Pericardium fibroblast (primary cell): Measurements from ENCODE around the genes FAM166C and RBKS.

GRCh38 chr2:26562105-26562684 is at the start of gene FAM166C:
Gene FAM166C (plus strand): TSS chr2:26562587.
- RAMPAGE, long total RNA, result no peak

DNA sequence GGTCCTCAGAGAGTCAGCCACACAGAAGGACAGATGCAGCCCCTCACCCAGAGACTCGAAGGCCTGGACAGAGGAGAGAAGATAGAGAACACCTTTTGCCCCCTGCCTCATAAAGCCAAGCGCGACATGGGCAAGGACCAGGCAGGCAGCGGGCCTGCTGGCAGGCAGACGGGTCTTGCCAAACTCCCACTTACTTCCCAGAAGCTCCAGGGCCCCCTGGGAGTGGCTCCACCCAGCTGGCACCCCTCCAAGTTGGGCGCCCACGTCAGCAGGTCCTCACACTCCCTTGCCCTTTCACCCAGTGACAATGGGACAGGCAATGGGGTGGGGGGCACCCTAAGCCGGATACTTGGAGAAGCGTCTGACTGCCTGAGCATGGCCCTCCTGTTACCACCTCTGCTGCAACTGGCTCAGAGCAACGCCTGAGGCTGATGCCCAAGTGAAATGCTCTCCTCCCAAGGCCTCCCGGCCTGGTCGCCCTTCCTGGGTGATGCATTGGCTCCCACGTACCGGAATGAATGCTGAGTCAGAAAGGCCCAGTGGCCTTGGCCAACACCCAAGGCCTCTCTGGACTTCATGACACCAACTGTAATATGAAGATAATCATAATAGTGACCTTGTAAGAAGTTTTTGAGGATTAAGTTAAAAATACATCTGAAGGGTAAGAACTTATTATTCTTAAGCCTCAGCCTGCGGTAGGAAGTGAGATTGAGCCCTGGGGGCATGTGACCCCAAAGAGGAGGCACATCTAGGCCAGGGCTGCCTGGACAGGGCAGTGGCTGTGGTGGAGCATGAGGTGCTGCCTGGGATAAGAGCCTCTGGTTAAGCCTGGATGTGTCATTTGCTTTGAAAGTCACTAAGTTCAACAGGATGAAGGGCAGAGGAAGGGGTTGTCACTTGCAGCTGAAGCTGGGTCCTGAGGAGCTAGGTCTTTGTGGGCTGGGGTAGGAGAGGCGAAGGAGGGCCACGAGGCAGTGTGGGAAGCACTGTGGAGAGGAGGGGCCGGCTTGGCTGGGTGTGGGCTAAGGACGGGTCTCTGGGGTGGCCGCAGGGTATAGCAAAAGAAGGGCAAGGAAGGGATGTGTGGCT is 31.7 kb downstream of the KCNK3 start:
- RAMPAGE, long total RNA, result no peak

GRCh38 chr2:26736447-26736865 is 27.6 kb upstream of the SLC35F6 start:
- RAMPAGE, long total RNA, result no peak

GRCh38 chr2:26763045-26763387 is 1.1 kb upstream of the SLC35F6 start:
- RAMPAGE, long total RNA, result no peak

- RAMPAGE, long total RNA, result no peak
These were observed 7.3 kb downstream of the SLC35F6 start for GRCh38 chr2:26771281-26771948.

- RAMPAGE, long total RNA, result no peak
These were observed 7.0 kb downstream of the AGBL5 start for GRCh38 chr2:27058519-27058718.

DNA sequence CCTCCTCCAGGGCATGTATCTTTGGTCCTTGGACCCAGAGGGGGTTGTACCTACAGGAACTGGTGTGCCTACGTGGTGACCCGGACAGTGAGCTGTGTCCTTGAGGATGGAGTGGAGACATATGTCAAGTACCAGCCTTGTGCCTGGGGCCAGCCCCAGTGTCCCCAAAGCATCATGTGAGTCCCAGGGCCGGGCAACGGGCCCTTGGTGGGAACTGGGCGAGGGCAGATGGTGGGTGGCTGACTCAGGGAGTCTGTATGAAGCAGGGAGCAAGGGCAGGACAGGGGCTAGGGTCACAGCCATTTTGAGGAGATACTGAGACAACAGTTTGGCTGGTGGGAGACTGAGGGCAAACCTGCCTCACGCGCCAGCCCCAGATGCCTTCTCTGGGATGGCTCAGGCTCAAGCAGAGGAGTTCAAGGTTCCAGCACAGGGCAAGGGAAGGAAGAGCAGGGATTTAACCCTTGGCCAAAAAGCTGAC is 1.7 kb downstream of the EMILIN1 start:
- RAMPAGE, long total RNA, result no peak

DNA sequence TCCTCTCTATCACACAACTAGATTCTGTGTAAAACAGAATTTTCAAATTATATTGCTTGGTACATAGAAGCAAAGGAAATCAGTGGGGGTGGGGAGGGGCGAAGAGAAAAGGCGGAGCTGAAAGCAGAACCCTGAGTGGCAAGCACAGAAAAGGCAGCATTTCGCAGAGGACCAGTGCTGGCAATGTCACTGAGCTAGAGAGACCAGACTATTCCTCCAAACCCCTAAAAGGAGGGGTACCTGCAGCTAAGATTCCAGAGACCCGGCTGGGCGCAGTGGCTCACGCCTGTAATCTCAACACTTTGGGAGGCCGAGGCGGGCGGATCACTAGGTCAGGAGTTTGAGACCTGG is 5.3 kb downstream of the UCN start:
- RAMPAGE, long total RNA, result no peak

DNA sequence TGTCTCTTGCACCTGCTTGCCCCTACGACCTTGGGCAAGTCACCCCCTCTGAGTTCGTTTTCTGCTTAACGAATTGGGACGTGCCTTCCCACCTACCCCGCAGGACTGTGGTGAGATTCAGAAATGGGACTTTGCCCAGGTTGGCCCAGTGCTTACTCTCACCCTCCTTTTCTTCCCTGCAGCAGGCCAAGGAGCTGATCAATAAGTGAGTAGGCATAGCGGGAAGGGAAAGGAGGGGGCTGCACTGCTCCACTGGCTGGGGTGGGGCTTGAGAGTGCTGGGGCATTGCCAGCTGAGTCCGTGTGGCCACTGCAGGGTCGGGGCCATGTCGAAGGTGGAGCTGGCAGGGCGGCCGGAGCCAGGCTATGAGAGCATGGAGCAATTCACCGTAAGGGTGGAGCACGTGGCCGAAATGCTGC is 2.3 kb downstream of the UCN start:
- RAMPAGE, long total RNA, result no peak

DNA sequence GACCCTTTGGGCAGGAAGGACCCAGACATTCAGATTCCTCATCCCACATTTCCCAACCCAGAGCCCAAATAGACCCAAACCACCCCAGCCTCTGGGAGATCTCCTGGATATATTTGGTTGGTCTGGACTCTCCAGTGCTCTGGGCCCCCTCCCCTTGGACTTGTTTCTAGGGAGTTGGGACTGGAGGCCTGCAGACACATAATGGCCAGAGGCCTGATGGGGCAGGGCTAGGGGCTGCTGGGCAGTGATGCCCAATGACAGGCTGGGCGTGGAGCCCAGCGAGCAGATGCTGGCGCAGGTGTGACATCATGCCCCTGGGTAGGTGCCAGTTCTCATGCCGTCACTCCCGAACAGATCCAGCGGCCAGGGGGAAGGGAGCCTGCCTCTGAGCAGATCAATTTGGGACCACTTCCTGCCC is 6.3 kb downstream of the MPV17 start:
- RAMPAGE, long total RNA, result no peak

DNA sequence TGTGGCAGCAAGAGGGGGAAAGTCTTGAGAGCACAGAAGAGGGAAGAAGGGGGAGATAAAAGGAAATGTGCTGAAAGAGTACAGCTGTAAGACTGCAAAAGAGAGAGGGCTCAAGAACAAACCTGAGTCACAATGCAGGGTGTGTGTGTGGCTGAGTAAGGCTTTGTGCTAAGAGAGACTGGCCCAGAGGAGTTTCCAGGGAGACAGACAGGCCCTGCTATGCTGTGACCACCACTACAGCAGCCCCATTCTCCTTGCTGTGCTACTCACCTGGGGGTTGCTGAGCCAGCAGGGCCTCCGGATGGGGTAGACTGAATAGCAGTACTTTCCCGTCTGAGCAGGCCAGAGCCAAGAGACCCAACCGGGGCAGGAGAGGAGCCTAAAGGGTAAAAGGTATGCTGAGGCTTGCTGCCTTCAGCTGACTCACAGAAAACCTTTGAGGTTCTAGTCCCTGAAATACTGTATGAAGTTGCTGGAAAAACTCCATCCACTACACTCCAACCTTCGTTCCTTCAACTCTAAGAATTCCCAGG is 12.5 kb upstream of the MPV17 start:
- RAMPAGE, long total RNA, result no peak

- RAMPAGE, long total RNA, result no peak
These were observed 3.8 kb downstream of the GTF3C2 start for GRCh38 chr2:27352636-27353210.

DNA sequence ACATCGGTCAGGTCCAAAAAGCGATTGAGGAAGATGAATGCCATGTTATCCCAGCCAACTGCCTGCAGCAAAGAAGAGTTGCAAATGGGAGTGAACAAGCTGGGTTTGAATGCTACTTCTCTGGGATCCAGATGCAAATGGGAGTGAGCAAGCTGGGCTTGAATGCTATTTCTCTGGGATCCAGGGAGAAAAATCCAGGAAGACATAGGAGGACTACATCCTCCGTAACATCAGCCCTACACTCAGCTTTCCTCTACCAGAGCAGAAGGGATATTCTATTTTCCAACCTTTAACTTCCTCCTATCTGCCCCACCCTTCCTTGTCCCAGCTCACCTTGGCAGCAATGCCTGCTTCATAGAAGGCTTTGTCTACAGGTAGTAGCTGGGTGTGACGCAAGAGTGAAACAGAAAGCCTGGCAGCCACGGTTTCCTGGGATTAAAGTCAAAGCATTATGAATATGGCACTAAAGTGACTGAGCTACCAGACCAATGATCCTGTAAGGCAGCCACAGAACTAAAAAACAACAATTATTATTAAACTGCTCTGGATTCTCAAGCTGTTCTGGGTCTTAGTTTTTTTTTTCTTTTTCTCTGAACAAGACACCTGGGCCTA is 3.9 kb downstream of the KRTCAP3 start:
- RAMPAGE, long total RNA, result no peak

DNA sequence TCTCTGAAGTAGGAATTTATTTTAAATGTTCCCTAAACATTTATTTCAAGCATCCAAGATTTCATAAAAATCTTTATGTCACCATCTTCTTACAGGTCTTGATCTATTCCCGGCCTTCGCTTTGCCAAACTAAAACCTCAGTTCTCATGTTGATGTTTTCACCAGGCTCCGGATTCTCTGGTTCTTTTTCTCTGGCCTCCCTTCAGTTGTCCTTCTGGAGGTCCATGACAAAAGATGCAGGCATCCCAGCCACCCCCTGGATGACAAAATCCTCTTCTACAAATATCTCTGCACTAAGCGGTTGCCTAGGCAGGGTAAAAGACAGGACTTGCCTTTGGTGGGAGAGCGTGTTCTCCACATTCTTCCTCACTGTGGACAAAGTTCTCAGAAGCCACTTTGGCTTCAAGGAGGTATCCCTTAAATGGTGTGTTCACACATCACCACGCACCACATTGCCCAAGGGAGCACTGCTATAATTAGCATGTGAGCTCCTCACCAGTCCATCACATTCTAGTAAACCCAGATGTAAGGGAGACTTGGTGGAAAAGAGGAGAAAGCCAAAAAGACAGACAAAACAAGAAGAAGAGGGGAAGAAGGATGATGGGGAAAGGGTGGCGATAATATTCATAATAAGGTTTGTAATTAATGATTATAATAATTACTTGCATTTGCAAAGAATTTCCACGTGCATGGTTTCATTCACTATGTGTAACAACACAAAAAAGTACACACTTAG is 23.6 kb upstream of the MRPL33 start:
- RAMPAGE, long total RNA, result no peak

- RAMPAGE, long total RNA, result start-site peak on the minus strand at chr2:27890362-27890409, 11 and 10 reads in 2 replicates; start-site peak on the plus strand at chr2:27890735-27890782, 480 and 30 reads in 2 replicates
These were observed at the start of gene RBKS for GRCh38 chr2:27890083-27890918. Gene RBKS (minus strand): TSS chr2:27890387.

DNA sequence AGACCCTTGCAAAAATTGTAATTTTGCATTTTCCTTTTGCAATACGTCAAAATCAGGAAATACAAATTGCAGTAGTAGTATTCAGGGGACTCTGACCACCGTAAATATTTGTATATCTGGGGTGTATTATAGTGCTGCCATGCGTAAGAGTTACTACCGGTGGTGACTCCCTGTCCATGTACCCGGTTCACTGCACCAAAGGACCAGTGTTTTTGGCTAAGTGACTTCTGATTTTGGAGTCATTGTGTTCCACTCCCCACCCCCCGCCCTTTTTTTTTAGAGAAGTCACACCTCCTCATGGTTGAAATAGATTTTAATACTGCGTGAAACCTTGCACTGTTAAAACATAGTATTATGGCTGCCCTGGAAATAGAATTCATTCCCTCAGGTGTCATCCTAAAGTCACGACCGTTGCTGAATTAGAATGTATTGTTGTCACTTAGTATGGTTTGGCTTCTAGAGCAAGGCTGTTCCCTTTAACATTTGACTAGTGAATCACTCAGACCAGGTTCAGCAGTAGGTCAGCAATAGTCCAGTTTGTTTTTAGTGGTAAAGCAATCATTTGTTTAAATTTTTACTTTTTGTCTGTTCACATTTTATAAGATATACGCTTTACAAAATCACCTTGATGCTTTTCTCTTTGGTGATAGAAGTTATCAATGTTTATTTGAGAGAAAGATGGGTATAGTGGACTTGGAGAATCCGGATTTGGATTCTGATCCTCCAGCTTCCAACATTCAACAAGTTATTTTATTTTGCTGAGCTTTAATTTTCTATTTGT is 1.1 kb downstream of the BABAM2 start:
- RAMPAGE, long total RNA, result no peak

- RAMPAGE, long total RNA, result no peak
These were observed 30.0 kb downstream of the BABAM2 start for GRCh38 chr2:27920512-27920978.

DNA sequence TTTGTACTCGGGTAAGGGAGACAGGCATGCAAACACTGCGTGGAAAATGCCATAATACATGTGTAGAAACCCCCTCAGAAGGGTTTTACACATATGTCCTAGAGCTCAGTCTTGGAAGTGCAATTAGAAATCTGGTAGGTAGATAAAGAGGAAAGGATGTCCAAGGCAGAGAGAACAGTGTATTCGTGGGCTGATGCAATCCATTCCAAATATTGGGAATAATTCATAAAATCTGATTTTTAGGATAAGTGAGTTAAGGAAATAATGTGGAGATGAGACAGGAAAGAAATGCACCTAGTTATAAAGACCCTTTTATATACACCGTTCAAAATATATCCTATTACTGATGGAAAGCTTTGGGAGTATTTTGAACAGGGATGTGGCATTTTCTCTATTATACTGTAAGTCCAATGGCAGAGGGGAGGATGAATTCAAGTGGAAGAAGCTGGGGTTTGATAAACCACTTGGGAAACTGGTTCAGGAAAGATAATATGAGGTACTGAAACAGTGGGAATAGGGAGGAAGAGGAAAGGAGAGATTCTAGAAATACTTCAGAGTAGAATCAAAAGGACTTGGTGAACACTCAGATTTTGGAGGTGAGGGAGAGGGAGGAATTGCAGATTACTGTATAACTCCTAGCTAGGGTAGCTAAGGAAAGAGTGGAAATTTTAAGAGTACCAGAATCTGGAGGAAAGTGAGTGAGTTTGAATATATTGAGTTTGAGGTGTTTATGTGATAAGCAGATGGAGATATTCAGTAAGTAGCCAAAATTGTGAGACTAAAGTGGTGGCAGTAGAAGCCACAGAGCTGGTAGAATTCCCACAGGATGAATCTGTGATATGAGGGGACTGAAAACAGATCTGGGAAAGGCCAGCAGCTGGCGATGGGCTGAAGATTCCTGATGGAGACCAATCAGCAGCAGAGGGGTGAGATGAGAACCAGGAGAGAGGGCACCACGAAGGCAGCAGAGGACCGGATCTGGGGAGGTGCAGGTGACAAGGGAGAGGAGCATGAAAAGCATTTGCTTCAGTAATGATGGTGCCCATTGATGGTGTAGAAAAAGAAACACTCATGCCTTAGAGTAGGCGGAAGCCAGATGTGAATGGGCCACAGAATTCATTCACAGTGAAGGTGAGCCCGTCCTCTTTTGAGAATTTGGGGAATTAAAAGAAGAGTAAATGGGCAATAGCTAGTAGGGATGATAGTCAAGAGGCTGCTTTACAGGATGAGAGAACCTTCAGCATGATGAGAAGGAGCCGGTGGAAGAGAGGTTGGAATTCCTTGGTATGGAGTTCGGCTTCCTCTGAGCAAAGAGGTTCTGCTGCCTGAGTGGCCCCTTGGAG is 114.3 kb upstream of the FOSL2 start:
- RAMPAGE, long total RNA, result no peak

- RAMPAGE, long total RNA, result no peak
These were observed 73.0 kb upstream of the FOSL2 start for GRCh38 chr2:28319610-28320177.

GRCh38 chr2:28346523-28347132 is 46.0 kb upstream of the FOSL2 start:
- RAMPAGE, long total RNA, result no peak